Hair follicle dermal papilla cell (primary cell): ENCODE measurements around the gene NPFFR2.

DNA sequence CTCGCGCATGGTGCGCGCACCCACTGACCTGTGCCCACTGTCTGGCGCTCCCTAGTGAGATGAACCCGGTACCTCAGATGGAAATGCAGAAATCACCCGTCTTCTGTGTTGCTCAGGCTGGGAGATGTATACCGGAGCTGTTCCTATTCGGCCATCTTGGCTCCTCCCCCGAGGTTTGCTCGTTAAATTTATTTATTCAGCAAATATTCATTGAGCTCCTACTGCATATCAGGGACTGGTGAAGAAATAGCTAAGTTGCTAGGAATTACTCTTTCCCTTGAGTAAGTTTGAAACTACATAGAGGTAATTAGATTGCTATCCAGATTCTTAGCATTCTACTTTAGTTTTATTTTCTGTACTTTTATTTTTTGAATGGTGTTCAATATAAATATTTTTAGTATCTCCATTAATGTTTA is 66.2 kb downstream of the DCK start:
- CAGE, long polyA plus RNA: no peak

GRCh38 chr4:71185155-71185532 is 1.9 kb upstream of the SLC4A4 start:
- CAGE, long polyA plus RNA: no peak

DNA sequence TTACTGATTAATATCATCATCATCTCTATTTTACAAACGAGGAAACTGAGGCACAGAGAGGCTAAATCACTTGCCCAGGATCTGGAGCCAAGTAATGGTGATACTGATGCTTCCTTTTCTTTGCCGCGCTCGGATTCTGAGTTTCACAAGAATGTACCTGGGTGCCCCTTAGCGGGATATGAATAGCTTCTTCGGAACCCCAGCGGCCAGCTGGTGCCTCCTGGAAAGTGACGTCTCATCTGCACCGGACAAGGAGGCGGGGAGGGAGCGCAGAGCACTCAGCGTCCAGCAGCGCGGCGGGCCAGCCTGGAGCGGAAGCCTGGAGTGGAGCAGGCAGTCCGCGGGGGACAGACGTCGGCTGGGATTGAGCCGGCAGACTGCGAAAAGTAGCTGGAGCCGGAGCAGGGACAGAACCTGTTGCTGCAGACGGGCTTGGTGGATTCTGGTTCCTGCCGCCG is at the start of gene NPFFR2:
TSS of gene NPFFR2 (plus strand) at position 277 of the 458 bp plus-strand sequence.
- CAGE, long polyA plus RNA: no peak

GRCh38 chr4:73068317-73068935 is 1.1 kb downstream of the COX18 start:
- CAGE, long polyA plus RNA: no peak

DNA sequence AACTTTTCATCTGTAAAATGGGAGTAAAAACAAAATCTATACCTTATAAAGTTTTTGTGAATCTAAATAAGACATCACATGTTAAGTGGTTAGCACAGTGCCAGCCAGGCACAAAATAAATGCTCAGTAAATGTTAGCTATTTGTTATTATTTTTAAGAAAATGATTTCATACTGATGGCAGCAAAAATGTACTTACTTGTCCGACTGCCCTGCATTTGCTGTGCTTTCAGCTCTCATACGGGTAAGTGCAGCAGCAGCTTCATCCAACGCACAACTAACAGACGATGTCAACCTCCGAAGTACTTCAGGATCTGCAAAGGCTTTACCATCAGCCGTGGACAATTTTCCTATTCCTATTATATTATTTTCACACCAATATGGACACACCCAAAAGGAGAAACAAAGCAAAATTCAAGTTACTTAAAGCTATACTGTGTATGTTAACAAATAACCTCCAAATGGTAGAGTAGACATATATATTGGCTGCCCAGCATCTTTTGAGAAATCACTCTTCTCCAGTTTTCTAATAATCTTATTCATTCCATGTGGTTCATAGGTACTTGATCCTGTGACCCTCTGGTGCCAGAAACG is 91.6 kb upstream of the COX18 start:
- CAGE, long polyA plus RNA: no peak

DNA sequence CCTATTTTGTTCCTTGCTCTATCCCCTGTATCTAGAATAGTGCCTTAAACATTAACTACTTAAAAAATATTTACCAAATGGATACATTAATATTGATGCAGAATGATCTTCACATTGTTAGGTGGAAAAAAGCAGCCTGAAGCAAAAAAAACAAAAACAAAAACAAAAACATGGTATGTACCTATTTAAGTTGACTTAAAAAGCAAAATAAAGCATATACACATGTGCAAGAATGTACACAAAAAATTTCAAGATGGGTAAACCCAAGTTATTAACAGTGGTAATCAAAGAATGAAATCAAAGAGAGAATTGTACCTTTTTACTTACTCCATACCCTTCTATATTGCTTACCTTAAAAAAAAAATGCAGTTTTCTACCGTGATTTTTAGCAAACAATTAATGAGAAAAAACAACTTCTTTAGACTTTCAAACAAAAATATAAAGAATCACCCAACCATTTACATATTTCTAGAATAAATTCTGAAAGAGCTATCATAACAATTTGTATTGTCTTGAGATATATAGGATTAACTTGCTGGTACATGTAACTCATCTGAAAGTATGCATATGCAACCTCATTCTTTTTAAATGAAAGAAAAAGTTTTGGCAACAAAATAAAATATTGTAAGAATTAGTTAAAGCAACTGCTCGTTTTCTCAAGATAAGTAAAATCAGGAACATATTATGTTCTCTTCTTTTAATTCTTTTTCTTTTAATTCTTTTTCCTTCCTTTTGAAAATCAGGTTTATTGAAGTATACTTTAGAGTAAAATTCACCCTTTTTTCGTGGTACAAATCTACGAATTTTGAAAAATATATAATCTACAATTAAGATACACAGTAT is 66.2 kb downstream of the ANKRD17 start:
- CAGE, long polyA plus RNA: no peak

GRCh38 chr4:73418036-73418571 is 14.0 kb downstream of the ALB start:
- CAGE, long polyA plus RNA: no peak

GRCh38 chr4:73420742-73421075 is 15.3 kb upstream of the AFP start:
- CAGE, long polyA plus RNA: no peak

DNA sequence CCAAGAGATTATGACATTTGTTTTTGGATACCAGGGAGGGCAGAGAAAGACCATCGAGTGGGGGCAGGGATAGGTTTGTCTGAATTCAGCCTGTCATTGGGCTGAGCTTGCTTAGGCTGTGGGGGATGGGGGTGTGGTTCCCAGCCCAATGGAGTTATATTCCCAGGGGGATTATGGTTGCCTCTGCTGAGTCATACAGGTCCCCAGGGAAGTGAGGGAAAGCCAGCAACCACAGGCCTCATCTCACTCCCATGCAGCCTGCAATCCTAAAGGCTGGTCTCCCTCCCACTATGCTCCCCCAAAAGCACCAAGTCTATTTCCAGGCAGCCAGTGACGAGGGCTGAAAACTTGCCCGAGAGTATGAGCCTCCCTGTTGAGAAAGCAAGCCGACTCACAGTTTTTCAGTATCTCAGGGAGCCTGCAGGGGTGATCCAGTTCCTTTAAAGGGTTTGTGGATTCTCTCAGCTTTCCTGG is 39.3 kb downstream of the AFM start:
- CAGE, long polyA plus RNA: no peak

DNA sequence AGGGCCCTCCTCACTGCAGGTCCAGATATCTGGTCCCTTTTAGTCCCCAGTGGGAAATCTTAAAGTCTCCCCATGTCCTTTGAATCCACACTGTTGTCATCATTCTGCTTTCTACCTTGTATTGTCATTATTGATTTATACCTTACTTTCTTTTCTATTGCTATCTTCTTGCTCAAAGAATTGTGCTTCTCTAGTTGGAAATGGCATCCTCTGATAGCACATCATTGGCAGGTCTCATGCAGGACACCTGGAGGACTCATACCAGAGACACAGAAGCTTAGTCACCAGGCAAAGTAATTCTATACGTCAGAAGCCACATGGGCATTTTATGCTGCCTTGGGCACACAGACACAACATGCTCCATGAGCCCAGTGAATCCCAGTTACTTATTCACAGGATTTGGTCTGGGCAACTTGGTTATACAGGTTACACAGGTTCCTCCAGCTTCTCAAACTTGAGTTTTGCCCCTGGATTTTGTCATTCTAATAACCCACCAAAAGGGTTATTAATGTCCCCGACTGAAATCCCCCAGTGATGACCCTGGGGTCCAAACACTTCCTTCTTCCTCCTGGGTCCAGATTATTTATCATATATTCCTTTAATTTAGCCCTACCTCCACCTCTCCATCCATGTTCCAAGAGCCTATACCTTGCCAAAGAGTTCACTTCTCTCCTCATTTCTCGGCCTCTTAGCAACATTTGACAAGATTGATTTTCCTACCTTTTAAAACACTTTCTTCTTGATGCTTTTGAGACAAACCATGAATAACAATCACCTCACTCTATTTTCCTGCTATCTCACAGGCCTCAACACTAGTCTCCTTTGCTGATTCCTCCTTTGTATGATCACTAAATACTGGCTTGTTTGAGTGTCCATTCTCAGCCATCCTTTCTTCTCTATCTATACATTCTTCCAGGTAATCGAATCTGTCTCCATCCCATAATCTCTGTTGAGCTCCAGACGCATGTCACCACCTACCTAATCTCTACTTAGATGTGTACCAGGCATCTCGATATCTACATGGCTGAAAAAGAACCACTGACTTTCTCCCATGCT is 6.9 kb downstream of the RASSF6 start:
- CAGE, long polyA plus RNA: no peak

DNA sequence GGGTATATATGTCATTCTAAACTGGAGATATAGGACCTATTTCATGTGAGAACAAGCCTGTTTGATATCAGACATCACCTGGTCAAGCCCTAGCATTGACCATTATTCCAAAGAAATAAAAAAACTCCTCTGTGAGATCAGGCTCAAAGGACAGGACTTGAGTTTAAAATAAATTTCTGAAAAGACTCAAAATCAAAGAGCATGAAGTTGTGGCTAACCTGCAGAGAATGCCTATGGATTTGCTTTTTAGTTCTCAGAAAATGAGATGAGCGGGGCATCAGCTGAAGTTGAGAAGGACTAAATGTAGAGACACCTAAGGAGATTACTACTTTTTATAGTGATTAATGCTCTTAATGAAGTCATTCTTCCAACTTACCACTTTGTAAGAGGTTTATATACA is 24.2 kb upstream of the CXCL8 start:
- CAGE, long polyA plus RNA: no peak

DNA sequence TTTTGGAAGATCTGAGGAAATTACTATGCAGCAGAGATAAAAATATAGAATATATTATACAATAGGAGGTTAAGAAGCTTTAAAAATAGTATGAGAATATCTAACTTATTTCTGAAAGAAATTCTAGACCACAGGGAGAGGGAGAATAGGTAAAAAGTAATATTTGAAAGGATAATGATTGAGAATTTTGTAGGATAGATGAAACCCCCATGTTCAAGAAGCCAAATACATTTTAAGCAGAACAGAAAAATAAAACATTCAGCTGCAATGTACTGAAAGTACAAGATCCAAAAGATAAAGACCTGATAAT is 15.4 kb downstream of the CXCL1 start:
- CAGE, long polyA plus RNA: no peak

DNA sequence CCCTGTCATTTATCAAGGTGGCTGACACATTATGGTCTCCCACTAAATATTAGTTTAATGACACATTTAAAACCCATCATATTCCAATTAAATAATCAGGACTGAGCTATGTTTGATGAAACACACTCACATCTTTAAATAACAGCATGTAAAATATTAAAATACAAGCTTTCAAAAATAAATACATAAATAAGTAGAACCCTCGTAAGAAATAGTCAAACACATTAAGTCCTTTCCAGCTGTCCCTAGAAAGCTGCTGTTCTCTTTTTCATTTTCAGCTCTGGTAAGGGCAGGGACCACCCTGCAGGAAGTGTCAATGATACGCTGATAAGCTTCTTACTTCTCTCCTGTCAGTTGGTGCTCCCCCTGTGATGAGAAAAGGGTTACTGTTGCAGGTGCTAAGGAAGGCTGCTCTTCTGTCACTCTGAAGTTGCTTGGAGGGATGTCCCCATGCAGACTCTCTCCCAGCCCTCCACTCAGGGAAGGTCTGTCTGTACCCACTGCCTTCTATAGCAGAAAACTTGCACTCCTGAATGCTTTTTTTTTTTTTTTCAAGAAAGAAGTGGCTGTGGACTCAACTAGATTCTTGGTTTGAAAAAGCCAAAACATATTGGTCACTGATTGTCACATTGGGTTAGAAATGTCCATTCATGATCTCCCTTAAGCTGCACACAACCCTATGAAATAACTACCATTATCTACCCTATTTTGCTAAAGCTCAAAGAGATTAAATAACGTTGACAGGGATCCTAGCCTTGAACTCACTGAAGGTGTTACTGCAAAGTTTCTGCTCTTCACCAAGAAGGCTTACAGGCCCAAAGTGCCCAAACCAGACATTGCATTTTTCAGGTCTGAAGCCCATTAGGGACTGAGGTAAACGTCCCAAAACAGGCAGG is 1.3 kb downstream of the CXCL3 start:
- CAGE, long polyA plus RNA: no peak

- CAGE, long polyA plus RNA: no peak
These were observed 2.7 kb downstream of the CXCL2 start for GRCh38 chr4:74096313-74096625.

GRCh38 chr4:74122920-74123644 is 24.1 kb upstream of the CXCL2 start:
- CAGE, long polyA plus RNA: no peak

- CAGE, long polyA plus RNA: no peak
These were observed 169.5 kb downstream of the BTC start for GRCh38 chr4:74624687-74625395.

- CAGE, long polyA plus RNA: no peak
These were observed 78.5 kb downstream of the BTC start for GRCh38 chr4:74715758-74716226.

DNA sequence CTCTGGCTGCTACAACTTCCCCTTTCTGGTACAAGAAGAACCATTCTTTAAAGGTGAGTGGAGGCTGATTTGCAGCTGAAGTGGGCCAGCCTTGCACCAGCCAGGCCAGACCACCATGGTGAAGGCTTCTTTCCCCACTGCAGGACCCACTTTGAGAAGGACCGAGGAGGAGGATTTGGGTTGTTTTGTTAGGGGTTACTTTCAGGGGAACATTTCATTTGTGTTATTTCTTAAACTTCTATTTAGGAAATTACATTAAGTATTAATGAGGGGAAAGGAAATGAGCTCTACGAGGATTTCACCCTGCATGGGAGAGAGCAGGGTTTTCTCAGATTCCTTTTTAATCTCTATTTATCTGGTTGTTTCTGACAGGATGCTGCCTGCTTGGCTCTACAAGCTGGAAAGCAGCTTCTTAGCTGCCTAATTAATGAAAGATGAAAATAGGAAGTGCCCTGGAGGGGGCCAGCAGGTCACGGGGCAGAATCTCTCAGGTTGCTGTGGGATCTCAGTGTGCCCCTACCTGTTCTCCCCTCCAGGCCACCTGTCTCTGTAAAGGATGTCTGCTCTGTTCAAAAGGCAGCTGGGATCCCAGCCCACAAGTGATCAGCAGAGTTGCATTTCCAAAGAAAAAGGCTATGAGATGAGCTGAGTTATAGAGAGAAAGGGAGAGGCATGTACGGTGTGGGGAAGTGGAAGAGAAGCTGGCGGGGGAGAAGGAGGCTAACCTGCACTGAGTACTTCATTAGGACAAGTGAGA is 113.7 kb downstream of the PARM1 start:
- CAGE, long polyA plus RNA: no peak

GRCh38 chr4:75051648-75052129 is 118.8 kb downstream of the PARM1 start:
- CAGE, long polyA plus RNA: no peak

DNA sequence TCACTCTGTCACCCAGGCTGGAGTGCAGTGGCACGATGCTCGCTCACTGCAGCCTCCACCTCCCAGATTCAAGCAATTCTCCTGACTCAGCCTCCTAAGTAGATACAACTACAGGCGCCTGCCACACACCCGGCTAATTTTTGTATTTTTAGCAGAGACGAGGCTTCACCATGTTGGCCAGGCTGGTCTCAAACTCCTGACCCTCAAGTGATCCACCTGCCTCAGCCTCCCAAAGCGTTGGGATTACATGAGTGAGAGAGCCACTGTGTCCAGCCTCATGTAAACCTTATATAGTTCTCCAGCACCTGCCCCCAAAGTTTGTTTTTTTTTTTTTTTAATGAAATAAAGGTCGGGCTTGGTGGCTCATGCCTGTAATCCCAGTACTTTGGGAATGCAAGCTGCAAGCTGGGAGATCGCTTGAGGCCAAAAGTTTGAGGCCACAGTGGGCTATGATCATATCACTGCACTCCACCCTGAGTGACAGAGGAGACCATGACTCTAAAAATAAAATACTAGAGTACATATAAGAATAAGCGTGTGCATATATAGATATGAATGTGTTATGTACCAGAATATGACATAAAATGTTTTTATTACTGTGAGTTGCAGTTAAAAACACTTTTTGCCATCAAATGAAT is 11.9 kb downstream of the G3BP2 start:
- CAGE, long polyA plus RNA: no peak